B cell (primary cell): Measurements from ENCODE around the gene ARFGEF2.

DNA sequence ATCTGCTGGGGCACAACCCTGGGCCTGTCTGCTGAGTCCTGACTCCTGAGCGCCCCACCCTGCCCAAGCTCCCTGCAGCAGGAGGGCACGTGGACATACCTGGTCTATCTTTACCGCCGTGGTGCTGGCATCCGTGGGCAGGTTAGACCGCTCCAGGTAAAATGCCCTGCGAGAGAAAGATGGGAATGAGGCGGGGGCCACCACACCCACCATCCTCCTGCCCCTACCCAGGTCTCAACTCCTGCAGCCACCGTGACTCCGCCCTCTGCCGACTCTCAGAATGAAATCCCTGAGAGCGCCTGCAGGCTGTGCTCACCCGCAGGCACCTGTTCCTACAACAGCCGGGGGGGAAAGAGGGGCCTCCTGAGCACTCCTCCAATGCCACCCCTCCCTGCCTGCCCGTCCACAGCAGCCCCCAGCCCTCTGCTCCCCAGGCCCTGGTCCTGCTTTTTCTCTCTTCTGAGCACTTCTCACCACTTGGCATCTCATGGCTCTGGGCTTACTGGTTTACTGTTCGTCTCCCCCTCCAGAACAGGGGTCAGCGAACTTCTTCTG, 197.1 kb downstream of the PREX1 start:
- PRO-cap: no peak
- CAGE, long polyA plus RNA: no peak

GRCh38 chr20:48679132-48680194, 148.3 kb downstream of the PREX1 start:
- PRO-cap: no peak
- CAGE, long polyA plus RNA: no peak

DNA sequence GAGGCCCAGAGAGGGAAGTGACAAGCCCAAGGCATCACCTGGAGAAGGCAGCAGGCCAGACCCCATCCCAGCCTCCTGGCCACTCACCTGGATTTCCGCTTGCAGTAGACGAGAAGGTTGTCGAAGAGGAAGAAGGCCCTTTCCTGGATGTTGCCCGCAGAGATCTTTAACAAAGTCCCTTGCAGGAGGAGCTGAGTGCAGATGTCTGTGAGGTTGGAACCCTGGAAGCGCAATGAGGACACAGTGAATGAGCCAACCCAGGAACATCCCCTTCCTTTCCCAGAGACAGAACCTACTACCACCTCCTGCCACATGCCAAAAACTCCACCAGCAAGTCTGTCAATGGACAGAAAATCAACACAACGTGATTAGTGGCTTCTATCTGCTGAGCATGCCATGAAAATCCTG, 127.1 kb downstream of the PREX1 start:
- PRO-cap: no peak
- CAGE, long polyA plus RNA: no peak

DNA sequence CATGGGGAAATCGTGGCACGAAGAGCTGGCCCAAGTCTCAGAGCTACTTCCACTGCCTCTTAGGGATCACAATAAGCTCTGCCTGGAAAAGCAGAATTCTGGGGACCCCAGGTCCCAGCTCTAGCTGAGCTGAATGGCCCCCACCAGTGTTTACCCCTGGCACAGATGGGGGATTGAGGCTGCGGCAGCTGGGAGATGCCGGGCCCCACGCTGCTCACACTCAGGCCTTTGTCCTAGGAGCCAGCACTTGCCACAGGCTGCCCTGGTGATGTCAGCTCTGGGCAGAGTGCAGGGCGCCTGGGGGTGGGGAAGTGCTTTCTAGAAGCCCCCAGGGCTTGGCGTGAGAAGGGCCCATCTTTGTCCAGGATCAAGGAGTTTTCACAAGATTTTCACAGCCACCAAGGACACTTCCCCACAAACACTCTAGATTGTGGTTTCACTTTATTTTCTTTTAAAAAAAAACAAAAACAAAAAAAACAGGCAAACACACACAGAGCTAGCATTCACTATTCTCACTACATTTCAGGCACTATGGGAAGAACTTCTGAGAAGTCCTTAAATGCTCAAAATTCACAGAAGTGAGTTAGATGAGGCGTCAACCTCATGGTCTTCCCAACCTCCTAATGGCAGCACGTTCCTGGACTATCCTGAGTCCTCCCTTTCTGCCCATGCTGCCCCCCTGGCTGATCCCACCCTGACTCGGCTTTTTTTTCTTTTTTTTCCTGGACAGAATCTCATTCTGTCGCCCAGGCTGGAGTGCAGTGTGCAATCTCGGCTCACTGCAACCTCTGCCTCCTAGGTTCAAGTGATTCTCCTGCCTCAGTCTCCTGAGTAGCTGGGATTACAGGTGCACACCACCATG, 99.2 kb downstream of the PREX1 start:
- PRO-cap: no peak
- CAGE, long polyA plus RNA: no peak

DNA sequence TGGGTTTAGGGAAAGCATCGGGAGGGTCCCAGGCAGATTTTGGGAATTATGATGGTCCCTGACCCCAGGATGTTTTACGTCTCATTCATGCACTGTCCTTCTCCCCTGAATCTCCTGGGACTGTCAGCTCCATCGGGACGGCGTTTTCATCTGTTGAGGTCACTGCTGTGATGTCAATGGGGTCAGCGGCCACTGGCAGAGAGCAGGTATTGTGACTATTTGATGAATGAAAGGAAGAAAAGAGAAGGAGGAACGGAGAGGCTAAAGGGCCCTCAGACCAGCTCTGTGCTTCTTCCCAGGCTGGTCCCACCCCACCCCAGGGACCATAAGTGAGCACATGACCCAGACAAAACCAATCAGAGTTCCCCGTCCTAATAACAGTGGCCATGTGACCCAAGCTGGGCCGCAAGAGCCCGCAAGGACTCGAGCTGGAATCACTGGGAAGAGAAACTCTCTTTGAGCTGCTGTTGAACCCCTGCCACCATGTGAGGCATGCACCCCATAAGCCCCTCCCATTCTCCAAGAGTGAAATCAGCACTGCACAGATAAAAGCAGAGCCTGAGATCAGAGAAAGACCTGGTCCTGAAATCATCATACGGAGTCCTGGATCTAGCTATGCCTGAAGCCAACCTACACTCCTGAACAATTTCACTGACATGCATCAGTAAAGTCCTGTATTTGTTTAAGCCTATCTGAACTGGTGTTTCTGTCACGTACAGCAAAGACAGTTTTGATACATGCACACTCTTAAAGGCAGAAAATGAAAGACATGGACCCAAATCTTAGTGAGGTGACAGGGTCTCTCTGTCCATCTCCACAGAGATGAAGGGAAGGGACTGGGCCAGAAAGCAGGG, 90.3 kb downstream of the PREX1 start:
- PRO-cap: no peak
- CAGE, long polyA plus RNA: no peak

DNA sequence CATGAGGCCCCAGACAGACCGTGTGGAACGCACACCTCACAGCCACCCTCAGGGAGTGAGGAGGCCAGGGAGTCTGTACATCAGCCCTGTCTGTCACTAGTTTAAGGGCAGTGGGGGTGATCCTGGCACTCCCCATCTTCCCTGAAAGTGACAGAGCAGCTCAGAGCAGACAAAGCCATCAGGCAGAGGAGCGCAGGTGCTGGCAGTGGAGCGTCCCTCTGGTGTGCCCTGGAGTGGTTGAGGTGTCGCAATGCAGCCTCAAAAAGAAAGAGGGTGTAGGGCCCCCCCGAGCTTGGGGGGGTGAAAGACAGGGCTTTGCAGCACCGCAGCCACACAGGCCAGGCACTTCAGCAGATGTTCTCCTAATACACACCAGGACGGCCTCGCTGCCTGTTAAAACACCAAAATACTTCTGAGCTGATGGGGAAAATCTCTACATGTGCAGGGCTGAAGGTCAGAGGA, 69.6 kb downstream of the PREX1 start:
- PRO-cap: no peak
- CAGE, long polyA plus RNA: no peak

GRCh38 chr20:48764806-48765235, 63.0 kb downstream of the PREX1 start:
- PRO-cap: unidirectional peak, plus-strand start at chr20:48764947
- CAGE, long polyA plus RNA: no peak

GRCh38 chr20:48768920-48770017, 58.5 kb downstream of the PREX1 start:
- PRO-cap: no peak
- CAGE, long polyA plus RNA: no peak

DNA sequence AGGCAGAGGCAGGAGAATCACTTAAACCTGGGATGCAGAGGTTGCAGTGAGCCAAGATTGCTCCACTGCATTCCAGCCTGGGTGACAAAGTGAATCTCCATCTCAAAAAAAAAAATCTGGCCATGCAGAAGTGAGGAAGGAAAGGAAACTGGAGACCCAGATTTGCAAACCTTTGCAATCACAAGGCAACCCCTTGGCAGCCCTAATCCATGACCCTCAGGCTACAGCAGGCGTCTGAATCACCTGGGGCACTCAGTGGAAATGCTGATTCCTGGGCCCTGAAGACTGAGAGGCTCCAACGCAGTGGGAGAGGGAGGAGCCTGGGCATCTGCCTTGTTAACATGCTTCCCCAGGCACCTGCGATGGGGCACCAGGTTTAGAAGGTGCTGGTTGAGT, 57.2 kb downstream of the PREX1 start:
- PRO-cap: no peak
- CAGE, long polyA plus RNA: no peak

- PRO-cap: no peak
- CAGE, long polyA plus RNA: no peak
Observed at GRCh38 chr20:48850015-48850650, 22.3 kb upstream of the PREX1 start.

- PRO-cap: no peak
- CAGE, long polyA plus RNA: no peak
Observed at GRCh38 chr20:48911171-48911523, 10.4 kb upstream of the ARFGEF2 start.

DNA sequence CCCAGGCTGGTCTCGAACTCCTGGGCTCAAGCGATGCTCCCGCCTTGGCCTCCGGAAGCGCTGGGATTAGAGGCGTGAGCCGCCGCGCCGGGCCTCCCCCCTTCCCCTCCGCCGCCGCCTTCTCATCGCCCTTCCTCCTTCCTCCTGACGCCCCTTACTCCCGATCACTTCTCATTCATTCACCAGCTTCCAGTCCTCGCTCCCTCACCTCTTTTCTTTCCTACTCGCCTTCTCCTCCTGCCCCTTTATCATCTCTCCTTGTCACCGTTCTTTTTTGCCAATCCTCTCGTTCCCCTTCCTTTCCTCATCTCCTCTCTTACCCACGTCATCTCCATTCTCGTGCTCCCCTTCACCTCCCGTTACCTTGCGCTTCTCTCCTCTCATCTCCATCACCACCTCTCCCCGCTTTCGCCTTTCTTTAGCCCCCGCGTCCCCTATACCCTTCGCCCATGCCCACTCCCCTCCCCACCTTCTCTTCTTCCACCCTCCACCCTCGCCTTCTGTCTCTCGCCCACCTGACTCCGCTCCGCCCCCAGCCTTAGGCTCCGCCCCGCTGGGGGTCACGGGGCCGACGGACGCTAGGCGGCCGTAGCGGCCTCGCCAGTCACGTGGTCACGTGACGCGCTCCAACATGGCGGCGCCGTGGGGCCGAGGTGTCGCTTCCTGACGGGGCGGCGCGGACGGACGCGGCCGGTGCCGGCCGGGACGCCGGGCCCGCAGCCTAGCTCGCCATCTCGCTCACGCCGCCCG, at the start of gene ARFGEF2:
Gene ARFGEF2 (plus strand): TSS at position 607 of the 750 bp plus-strand sequence.
- PRO-cap: bidirectional peak, plus-strand start at position 632 of the sequence, minus-strand start at position 410 of the sequence
- CAGE, long polyA plus RNA: start-site peak on the minus strand centred at position 483 of the sequence, 72 bp wide, 28 and 36 reads in 2 replicates

DNA sequence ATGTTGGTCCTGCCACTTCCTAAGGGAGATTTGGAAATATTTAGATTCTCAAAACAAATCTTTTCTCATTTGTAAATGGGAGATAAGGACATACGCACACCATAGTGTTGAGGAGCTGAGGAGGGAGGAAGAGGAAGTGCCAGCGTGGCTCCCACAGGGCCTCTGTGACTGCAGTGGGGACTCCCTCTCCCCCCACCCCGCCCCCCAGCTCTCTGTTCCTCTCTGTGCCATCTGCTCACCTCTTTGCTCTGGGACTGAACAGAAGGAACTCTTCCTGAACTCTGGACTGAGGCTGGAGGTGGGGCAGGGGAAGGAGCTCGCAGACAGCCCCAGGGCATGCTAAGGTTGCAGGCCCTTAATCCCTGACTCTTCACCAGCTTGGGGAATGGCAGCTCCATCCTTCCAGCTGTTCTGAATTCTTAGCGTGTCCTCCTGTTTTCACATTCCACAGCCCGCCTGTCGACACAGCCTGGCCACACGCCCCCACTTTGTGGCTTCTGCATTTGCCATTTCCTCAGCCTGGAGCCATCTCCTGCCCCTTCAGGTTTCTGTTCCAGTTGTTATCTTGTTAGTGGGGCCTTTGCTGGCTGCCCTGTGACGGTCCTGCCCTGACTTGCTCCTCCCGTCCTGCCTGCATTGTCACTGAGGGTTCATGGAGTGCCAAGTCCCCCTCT, 11.5 kb downstream of the DDX27 start:
- PRO-cap: bidirectional peak, plus-strand start at position 100 of the sequence, minus-strand start at position 138 of the sequence
- CAGE, long polyA plus RNA: no peak

DNA sequence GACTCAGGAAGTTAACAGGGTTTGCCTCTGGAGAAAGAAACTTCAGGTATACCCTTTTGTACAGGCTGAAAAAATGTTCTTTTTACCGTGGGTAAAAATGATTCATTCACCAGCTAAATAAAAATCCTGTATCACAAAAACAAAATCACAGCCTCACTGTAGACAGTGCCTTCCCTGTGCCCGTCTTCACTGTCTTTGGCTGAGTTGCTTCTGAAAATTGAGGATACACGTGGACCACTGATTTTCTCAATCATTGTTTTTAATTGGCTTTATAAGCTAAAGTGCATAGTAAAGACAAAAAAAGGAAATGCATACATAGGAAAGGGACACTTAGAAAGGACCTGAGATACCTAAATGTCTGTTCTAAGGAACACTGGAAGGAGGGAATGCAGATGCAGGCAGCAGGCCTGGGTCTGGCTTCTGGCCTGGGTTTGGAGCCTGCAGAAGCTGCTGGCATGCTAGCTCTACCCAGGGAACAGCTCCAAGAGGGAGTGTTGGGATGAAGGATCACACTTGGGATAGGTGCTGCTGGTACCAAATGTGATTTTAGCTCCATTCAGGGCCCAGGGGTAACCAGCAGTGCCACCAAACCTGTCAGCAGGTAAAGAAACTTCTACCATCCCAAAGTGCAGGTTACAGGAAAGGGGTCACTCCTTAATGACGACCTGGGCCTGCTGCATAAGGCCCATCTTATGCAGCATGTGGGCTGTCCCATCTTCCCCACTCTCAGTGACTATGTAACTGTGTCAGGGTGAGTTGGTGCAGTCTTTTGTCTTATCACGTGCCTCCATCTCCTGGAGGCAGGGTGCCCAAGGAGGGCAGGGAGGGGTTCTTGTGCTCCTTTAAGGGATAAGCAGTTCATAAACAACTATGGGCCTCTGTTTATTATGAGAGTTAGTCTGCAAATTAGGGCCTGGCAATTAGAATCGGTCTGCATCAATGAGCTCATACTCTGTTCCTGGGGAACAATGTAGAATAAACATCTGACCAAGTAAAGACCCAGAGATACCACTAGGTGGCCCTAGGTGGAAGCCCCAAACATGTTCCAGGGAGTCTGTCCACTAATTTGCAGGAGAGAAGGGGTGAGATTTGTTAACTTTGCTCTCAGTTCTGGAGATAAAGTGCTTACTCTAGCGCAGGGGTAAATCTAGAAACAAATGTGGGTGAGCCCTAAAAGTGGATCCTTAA, 26.8 kb downstream of the DDX27 start:
- PRO-cap: no peak
- CAGE, long polyA plus RNA: no peak

DNA sequence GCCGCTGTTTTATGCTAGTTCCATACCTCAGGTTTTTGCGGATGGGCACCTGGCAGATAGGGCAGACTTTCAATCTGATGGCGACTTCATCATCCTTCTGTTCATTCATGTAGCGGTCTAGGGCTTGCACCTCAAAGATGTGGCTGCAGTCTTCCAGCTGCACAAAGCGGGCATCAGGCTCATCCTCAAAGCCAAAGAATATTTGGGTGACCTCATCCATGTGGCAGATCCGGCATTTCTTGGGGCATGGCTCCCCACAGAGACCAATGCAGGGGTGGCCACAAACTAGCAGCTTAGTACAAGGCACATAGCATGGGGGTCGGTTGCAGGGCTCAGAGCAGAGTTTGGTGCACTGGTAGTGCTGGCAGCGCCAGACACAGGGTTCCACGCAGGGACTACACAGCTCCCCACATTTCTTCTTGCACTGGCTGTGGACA, 28.9 kb downstream of the DDX27 start:
- PRO-cap: no peak
- CAGE, long polyA plus RNA: no peak

- PRO-cap: no peak
- CAGE, long polyA plus RNA: no peak
Observed at GRCh38 chr20:49284143-49284381, 6.2 kb upstream of the ZNFX1 start.

DNA sequence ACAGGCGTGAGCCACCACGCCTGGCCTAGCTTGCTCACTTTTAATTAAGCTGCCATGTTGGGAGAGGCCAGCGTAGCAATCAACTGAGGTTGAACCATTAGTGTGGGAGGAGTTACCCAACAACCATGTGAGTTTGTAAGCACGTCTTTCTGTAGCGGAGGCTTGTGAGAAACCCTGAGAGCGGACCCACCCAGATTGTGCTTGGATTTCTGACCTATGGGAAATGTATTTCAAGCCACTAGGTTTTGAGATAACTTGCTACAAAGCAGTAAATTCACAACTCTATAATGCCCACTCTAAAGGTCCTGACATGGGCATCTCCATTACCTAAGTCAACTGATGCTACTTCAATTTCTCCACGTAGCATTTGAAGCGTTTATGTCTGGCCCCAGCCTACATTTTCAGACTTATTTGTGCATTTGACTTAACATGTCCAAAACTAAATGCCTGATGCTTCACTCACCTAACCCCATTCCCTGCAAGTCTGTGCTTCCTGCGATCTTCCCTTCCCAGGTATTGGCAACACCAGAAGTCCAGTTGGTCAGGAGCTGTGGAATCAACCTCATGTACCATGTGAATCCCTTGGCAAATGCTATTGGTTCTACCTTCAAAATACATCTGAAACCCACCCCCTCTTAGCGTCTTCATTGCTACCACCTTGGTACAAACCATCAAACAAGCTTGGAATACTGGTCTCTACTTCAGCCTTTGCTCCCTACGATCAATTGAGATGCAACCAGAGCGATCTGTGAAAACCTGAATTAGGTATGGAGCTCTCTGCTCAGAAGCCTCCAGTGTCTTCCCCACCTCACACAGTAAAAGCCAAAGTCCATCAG, 12.7 kb upstream of the ZNFX1 start:
- PRO-cap: no peak
- CAGE, long polyA plus RNA: no peak

- PRO-cap: no peak
- CAGE, long polyA plus RNA: no peak
Observed at GRCh38 chr20:49297877-49298241, 20.0 kb upstream of the ZNFX1 start.

GRCh38 chr20:49483278-49483938, 940 bp upstream of the KCNB1 start:
- PRO-cap: no peak
- CAGE, long polyA plus RNA: no peak

GRCh38 chr20:49583355-49584014, 15.5 kb upstream of the PTGIS start:
- PRO-cap: no peak
- CAGE, long polyA plus RNA: no peak